Camera-type eye (tissue), 1 donor: ENCODE measurements around the genes H1-7, RND1, KCNH3, PRPF40B and AQP2.

GRCh38 chr12:48328813-48328980, at the start of gene H1-7:
TSS of gene H1-7 (plus strand) at chr12:48328980.
- RAMPAGE, long total RNA, result no peak

GRCh38 chr12:48691062-48691630, 9.1 kb upstream of the KANSL2 start:
- RAMPAGE, long total RNA, result no peak

DNA sequence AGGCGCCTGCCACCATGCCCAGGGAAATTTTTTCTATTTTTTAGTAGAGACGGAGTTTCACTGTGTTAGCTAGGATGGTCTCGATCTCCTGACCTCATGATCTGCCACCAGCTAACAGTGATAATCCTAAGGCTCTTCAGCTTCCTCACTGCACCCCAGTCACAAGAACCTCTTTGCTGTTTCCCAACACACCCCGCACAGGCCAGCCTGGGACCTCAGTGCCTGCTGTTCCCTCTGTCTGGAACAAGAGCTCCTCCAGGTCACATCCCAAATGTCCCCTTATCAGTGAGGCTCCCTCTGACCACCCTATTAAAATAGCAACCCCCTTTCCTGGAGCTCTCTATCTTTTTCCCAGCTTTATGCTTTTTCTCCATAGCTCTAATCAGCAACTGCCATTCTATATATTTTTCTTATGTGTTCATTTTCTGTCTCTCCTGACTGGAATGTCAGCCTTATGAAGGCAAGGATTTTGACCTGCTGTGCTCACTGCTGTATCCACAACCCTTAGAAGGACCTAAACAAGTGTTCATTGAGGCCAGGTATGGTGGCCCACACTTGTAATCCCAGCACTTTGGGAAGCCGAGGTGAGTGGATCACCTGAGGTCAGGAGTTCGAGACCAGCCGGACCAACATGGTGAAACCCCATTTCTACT, 4.0 kb downstream of the ADCY6 start:
- RAMPAGE, long total RNA, result no peak

DNA sequence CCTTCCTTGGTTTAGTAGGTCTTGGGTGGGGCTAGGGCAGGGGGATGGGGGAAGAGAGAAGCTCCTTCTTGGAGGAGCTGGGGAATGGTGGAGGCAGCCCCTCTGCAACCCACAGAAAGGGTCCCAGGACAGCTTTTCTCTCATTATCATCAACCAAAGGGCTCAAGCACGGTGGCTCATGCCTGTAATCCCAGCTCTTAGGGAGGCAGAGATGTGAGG, 4.7 kb upstream of the DDX23 start:
- RAMPAGE, long total RNA, result no peak

GRCh38 chr12:48865593-48866528, at the start of gene RND1:
TSS of gene RND1 (minus strand) at chr12:48865870.
- RAMPAGE, long total RNA, result no peak

DNA sequence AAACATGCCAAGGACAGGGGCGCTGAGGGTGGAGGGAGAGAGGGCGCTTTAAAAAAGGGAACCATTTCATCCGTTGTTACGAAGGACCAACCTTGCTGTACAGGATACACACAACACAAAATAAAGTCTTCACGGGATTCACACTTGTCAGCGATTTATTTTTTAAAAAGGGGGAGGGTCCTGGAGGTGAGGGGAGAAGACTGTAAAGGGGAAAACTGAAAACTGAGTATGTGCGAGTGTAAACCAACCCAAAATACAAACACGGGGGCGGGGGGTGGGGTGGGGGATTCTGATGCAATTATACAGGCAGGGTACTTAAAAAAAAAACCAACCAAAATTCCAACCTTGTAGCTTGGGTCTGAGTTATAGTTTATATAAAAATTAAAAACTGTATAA, 521 bp upstream of the PRKAG1 start:
- RAMPAGE, long total RNA, result no peak

GRCh38 chr12:49057696-49058524, 2.7 kb downstream of the KMT2D start:
- RAMPAGE, long total RNA, result no peak

DNA sequence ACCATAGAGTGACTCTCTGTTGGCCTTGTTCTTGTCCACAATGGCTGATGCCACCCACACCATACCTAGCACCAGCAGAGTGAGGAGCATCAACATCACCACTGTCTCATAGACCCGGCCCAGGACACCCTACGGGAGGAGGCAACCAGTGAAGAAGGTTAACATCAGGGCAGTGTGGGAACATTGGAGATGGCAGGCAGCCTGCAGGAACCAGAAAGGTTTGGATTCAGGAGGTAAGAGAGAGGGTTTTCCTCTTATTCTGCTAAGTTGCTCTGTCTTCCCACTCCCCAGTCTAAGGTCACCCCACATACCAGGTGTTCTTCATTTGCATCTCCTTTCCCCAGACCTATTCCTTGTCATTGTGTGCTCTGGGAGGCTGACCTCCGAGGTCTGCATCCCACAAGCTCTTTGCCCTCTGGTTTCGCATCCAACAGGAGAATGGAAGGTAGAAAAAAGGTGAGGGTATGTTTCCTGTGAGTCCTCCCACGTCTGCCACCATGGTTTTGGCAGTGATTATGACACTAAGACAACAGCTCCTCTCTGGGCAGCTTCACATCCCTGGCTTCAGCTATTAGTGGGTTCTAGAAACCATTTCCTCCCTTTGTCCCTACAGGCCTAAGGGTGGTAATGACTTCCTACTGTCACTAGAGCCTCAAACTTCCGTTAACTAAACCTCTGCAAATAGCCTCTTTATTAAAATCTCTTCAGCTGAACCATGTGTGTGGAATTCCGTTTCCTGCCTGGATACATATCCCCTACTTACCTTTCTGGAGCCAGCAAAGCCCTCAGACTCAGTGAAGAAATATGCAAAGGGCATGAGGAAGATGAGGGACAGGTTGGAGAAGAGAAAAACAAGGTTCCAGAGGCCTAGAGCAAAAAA, 6.7 kb downstream of the LMBR1L start:
- RAMPAGE, long total RNA, result no peak

DNA sequence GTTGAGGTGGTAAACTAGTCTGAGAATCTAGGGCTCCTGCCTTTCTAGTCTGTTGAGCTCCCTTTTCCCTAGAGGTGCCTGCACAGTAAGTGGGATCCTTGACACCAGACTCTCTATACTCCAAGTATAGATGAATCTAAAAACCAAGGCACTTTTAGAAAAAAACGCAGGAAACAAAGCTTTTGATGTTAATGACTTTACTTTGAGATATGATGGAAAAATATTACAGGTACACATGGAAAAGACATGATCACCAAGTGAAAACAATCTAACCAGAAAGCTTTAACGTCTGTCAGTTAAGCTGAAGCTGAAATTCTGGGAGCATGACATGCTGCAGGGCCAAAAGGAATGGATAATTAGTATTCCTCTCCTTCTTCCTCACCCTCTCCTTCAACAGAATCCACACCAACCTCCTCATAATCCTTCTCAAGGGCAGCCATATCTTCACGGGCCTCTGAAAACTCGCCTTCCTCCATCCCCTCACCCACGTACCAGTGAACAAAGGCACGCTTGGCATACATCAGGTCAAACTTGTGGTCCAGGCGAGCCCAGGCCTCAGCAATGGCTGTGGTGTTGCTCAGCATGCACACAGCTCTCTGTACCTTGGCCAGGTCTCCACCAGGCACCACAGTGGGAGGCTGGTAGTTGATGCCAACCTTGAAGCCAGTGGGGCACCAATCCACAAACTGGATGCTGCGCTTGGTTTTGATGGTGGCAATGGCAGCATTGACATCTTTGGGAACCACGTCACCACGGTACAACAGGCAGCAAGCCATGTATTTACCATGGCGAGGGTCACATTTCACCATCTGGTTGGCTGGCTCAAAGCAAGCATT, 3.4 kb downstream of the TUBA1B start:
- RAMPAGE, long total RNA, result start-site peak on the minus strand centred at position 636 of the sequence, 105 bp wide, 253 reads

- RAMPAGE, long total RNA, result no peak
Observed at GRCh38 chr12:49232701-49233641, 31.9 kb upstream of the TUBA1C start.

DNA sequence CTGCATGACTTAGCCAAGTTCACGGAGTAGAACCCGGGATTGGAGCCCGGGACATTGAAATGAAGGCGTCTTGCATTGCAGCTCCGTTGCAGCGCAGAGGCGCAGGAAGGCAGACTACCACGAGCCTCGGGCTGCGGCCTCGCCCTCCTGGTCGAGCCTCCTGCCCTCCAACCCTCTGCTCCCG, 297 bp downstream of the DNAJC22 start:
- RAMPAGE, long total RNA, result no peak

GRCh38 chr12:49538448-49539362, at the start of gene KCNH3:
TSS of gene KCNH3 (plus strand) at chr12:49539030.
- RAMPAGE, long total RNA, result no peak

DNA sequence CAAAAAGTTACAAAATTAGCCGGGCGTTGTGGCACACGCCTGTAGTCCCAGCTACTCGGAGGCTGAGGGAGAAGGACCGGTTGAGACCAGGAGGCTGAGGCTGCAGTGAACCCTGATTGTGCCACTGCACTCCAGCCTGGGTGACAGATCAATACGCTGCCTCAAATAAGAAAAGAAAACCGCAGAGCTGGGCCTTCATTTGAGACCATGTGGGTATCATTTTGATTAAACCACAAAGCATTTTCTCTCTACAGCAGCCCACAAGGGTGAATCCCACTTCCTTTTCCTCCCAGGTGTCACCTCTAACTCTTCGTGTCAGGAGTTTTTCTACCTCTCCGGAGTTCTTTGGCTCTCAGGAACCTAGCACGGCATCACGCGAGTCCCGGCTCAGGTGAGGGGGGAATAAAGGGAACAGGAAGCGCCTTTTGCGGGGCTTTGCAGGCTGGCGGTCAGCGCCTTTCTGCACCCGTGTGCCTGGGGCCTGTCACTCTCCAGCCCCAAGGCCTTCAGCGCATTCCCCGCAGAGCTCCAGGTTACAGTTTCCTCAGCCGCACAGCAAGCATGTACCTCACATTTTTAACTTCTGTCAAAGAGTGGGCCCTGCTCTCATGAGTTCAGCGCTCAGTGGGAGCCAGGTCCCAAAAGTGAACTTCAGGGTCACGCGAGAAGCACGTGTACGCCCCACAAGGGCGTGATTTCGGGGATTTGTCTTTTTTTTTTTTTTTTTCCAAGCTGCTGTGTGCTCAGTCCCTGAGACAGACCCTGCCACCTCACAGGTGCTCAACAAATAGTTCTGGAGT, 817 bp upstream of the PRPF40B start:
- RAMPAGE, long total RNA, result no peak

DNA sequence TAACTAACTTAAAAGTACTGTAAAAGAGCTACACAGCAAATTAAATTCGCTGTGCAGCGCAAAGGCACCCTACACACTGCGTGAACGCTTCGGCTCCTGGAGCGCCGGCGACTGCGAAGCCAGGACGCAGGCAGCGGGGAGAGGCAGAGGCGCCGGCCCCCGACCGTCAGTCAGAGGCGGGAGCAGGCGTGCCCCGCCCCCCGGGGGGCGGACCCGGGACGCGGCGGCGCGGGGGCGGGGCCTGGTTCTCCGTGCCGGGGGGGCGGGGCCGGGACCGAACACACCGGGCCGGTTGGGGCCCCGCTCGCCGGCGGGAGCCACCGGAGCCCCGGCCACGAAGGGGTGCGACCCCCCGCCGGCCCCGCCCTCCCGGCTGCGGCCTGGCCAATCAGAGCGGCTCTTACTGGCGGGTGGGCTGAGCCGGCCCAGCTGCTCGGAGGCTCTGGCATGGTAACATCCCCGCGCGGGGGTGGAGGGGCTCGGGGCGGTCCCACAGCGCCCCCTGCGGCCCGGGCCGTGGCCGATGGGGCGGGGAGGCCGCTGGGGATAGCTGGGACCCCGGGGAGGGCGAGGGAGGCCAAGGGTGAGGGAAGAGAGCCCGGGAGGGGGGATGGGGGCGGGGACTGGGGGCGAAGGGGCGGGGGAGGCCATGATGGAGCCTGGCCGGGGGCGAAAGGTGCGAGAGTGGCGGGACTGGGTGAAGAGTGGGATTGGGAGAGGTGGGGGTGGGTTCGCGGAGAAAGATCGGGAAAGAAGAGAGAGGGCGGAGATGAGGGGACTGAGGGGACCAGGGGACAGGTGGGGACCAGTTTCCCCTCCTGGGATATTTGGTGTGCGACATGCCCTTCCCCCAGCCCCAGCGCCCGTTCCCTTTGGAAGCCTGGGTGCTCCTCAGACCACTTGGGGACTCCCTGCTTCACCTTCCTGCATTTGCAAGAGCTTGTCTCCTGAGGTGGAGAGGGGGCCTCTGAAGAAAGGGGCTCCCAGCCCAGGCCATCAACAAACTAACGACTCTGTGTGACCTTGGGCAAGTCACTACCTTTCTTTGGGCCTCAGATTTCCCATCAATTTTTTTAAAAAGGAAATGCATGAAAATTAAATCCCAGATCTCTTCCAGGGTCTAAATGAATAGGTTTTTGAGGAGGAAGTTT, at the start of gene PRPF40B:
Gene PRPF40B, plus strand, starts transcription at position 418 of the 1,151 bp plus-strand sequence.
- RAMPAGE, long total RNA, result start-site peak on the plus strand centred at position 419 of the sequence, 19 bp wide, 10 reads

- RAMPAGE, long total RNA, result no peak
Observed at GRCh38 chr12:49742495-49742844, 1.1 kb downstream of the TMBIM6 start.

- RAMPAGE, long total RNA, result no peak
Observed at GRCh38 chr12:49764776-49765458, 23.6 kb downstream of the TMBIM6 start.

DNA sequence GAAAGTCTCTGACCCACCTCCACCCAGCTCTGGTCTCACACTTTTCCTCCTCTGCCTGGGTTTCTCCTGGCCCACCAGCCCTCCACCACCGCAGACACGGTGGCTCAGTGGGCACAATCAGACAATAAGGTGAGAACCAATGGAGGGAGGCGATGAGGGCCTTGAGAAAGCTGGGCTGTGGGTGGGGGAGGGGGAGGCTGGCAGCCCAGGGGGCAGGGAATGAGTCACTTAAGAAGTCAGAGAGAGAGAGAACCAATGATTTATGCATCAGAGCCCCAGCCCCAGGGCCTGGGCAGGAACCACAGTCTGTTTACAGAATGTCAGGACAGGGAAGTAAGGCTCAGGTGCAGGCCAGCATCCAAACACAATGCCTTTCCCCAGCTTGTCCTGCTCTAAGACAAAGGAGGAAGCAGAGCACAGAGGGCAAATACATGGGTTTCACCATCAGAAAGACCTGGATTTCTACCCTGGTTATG, 9.4 kb downstream of the FAIM2 start:
- RAMPAGE, long total RNA, result no peak

- RAMPAGE, long total RNA, result no peak
Observed at GRCh38 chr12:49942926-49943609, 7.5 kb upstream of the AQP2 start.

GRCh38 chr12:49950535-49951060, at the start of gene AQP2:
TSS of gene AQP2 (plus strand) at chr12:49950737.
- RAMPAGE, long total RNA, result no peak

GRCh38 chr12:49972224-49972721, 474 bp upstream of the AQP6 start:
- RAMPAGE, long total RNA, result no peak